ENCODE data around the gene CNGA3.

DNA sequence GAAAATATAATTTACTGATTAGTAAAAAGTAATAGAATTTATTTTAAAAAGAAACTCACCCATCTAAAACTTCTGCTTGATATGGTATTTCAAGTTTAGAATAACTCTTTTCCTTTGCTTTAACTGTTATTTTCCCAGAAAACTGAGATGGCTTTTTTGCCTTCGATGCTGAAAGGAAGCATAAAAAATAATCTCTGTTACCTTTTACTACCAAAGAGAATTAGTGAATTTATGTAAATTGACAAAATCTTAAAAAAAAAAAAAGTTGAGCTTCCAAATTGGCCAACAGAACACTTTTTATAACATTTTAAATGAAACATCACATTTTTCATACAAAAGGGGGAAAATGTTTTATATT is 101.7 kb downstream of the ZAP70 start:
- PRO-cap: no peak

DNA sequence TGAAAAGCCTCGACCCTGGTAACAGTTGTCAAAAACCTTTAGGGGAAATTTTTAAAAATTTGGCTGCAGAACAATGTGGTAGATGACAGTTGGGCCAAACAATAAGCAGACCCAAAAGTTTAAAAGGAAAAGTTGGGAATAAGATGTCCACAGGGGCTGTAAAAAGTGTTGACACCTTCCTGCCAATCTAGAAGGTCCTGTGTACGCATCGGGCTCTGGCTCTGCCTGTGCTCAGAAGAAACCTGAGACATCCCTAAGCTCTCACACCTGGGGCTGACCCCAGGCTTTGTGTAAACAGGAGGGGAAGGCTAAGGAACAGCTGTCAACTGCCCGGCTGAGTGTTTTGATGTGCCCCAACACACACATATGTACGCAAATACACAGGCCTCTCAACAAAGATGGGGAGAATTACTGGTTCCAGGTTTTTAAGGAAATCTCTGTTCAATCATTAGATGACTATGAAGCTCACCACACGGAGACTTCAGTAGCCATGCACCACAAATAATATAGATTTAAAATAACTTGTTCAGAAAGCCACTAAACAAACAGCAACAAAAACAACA is 59.5 kb downstream of the TMEM131 start:
- PRO-cap: no peak

- PRO-cap: bidirectional peak, plus-strand start at chr2:97995251, minus-strand start at chr2:97995151
Measured at GRCh38 chr2:97994723-97995759, 707 bp downstream of the TMEM131 start.

DNA sequence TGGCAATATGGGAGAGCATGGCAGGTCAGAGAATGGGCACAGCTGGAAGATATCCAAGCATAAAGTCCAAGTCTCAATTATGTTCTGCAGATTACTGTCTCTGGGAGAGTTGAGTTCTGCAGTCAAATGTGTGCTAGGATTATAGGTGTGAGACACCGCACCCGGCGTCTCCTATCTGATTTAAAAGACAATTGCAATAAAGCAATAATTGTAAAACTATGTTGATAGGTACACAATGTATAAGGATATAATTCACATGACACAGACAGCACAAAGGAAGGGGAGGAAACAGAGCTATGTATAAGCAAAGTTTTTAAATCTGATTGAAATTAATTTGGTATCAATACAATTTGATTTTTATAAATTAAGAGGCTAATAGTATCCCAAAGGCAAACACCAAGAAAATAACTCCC is 21.6 kb upstream of the TMEM131 start:
- PRO-cap: no peak

DNA sequence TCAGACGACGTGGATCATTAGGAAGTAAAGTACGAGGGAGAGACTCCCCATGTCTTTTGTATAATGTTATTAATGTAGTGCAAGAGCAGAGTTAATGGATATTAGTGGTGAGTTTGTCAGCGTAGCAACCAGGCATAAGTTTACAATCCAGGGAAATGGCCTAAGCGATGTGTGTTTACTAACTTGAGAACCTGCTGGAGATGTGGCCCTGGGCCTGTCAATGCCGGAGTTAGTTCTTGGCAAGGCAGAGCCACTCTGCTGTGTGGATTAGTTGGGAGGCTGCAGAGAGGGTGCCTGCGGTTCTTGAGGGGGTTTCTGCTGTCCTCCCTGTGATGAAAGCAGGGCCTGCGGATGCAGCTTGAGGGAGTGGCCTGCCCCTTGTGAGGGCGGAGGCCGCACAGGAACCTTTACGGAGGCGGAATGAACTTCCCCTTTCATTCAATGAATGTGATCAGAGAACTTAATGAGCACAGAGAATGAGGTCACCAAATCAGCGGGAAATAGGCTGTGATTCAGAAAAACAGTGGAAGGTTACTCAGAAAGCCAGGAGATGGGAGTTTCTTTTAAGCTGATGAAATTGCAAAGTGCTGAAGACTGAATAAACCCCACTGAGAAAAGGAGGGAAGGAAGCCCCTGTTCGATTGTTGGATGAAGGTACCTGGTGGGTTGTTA is 47.2 kb downstream of the VWA3B start:
- PRO-cap: no peak

GRCh38 chr2:98346137-98346589 is at the start of gene CNGA3:
Gene CNGA3, plus strand, starts transcription at chr2:98346456.
- PRO-cap: no peak

- PRO-cap: no peak
Measured at GRCh38 chr2:98378621-98379646, 32.7 kb downstream of the CNGA3 start.

GRCh38 chr2:98419779-98420563 is 24.7 kb upstream of the INPP4A start:
- PRO-cap: no peak

- PRO-cap: no peak
Measured at GRCh38 chr2:98472741-98473531, 28.3 kb downstream of the INPP4A start.

- PRO-cap: no peak
Measured at GRCh38 chr2:98479964-98480755, 35.5 kb downstream of the INPP4A start.

GRCh38 chr2:98483044-98483704 is 38.5 kb downstream of the INPP4A start:
- PRO-cap: no peak

DNA sequence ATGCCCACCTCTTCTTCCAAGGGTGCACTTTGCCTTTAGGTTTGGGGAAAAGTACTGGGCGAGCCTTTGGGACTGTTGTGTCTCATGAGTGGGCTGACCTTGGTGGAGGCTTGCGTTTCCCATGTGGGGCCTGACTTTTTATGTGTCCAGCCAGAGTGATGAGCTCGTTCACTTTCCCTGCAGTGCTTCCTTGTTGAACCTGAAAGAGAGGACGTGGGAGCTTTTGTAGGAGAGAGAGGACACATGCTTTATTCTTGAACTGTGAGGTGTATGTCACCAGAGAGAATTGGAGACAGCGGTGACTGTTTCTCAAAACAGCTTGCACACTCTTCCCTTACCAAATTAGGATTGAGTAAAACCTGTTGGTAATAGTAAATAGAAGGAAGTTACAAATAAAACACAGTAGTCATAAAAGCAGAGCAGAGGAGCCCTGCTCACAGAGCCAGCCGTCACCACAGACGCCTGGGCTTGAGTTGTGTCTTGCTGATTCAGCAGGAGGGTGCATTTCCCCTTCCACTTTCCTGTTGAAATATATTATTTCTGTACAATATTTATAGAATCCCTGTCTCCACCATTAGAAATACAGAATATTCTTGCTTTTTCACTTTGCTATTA is 60.7 kb downstream of the INPP4A start:
- PRO-cap: unidirectional peak, plus-strand start at position 439 of the sequence

- PRO-cap: no peak
Measured at GRCh38 chr2:98616683-98617272, 8.4 kb downstream of the UNC50 start.

- PRO-cap: no peak
Measured at GRCh38 chr2:98637350-98638214, 29.2 kb downstream of the UNC50 start.

DNA sequence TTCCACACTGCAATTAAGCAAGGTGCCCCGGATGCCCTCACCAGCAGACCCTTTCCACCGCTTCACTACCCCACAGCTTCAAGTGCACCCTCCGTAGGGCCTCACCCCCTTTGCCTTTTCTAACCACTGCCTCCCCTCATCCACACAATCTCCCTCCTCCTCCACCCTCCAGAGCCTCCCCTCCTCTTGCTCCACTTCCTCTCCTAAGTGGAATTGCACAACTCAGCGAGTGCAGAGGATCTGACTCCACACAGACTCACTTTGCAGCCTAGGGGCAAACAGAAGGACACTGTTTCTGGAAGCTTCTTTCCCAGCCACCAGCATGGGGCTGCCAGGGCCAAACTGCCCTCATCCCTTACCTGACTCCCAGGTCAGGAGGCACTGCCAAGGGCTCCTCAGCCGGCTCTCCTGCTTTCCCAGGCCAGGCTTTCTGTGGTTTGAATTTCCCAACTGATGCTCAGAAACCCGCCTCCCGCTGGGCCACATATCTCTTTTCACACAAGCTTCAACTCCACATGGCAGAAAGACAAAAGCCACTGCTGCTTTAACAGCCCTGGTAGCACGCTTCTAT is 74.6 kb upstream of the MGAT4A start:
- PRO-cap: no peak

GRCh38 chr2:98835565-98836492 is 100.2 kb downstream of the CRACDL start:
- PRO-cap: bidirectional peak, plus-strand start at chr2:98836288, minus-strand start at chr2:98836115

DNA sequence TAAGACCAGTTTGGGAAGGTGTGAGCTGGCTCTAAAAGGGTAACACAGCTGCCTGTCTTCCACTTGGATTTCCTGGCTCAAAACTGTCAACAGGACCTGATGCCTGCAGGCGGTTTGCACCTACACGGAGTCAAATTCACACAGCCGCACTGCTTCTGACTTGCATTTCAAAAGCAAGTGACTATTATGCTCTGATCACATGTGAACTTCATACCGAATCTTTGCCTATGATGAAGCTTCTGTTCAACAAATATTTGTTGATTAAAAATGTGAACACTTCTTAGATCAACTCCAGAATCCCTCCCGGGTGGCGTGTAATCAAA is 909 bp downstream of the CRACDL start:
- PRO-cap: no peak

DNA sequence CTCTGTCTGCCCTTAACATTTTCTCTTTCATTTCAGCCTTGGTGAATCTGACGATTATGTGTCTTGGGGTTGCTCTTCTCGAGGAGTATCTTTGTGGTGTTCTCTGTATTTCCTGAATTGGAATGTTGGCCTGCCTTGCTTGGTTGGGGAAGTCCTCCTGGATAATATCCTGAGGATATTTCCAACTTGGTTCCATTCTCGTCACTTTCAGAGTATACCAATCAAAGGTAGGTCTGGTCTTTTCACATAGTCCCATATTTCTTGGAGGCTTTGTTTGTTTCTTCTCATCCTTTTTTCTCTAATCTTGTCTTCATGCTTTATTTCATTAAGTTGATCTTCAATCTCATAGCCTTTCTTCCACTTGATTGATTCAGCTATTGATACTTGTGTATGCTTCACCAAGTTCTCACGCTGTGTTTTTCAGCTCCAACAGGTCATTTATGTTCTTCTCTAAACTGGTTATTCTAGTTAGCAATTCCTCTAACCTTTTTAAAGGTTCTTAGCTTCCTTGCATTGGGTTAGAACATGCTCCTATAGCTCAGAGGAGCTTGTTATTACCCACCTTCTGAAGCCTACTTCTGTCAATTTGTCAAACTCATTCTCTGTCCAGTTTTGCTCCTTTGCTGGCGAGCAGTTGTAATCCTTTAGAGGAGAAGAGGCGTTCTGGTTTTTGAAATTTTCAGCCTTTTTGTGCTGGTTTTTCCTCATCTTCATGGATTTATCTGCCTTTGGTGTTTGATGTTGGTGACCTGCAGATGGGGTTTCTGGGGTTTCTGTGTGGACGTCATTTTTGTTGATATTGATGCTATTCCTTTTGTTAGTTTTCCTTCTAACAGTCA is 7.3 kb upstream of the C2orf15 start:
- PRO-cap: no peak

DNA sequence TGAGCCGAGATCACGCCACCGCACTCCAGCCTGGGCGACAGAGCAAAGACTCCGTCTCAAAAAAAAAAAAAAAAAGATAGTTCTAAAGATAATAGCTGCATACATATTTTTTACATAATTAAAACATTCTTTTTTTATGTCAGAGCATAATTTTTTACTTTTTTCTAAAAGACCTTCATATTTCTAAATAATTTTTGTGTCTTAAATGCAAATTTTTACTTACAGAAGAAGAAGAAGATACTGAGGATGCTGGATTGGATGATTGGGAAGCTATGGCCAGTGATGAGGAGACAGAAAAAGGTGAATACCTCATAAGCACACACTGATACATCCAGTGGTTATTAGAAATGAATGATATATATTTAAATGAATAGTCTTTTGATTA is 34.2 kb downstream of the EIF5B start:
- PRO-cap: no peak

GRCh38 chr2:99930302-99930746 is 212.1 kb downstream of the AFF3 start:
- PRO-cap: no peak

Data from colic lymph node (tissue), 1 donor.